Mesothelial cell of epicardium (in vitro differentiated cells): ENCODE measurements around the gene HNF4A.

DNA sequence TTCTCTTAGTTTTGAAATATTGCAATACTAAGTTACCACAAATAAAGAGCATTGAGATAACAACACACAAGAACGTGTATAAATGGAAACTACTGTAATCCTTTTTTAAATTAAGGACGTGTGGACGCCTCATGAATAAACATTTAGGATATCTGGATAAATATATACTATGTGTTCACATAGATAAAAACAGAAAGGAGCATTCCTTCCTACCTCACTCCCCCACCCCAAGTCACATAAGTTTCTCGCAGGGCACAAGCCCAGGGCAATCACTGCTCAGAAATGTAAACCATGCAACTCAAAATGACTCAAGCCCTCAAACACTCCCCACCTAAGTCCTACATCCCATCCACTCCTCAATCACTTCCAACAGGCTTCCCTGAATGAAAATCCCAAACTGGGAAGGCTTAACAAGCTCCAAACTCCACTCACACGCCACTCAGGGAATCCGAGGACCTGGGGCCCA lies 1.1 kb downstream of the ZHX3 start:
- PRO-cap: no peak

GRCh38 chr20:41453213-41454146 lies 86.9 kb upstream of the EMILIN3 start:
- PRO-cap: no peak

DNA sequence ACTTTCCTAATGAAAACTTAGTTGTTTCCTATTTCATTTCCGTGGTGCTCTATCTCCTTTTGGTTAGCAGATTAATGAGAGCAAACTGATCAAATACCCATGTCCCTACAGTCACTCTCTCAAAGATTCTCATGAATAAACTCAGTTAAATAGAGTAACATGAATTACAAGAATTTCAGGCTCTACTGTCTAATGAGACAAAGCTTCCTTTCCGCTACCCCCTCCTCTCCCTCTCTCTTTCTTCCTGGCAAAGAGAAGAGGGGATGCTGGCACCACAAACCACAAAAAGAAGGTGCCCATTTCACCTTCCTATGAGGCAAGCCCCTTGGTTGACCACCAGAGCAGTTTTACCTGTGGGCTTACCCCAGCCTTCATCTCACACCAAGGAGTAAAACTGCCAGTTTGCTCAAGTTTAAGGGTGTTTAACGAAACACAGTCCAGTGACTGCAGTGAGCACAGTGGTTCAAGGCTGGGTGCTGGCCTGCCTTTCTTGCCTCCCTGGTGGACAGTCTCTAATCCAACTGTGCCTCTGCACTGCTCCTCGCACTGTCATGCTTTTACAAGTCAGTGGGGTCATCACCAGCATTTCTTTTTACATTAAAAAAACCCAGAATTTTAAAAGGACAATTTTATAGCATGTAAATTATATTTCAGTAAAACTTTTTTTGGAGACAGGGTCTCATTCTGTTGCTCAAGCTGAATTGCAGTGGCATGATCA lies 16.0 kb downstream of the CHD6 start:
- PRO-cap: no peak

- PRO-cap: no peak
Observed at GRCh38 chr20:42749597-42749961, 440.1 kb downstream of the PTPRT start.

GRCh38 chr20:43456387-43456601 lies 1.4 kb upstream of the SRSF6 start:
- PRO-cap: no peak

GRCh38 chr20:43459553-43459980 lies 1.9 kb downstream of the SRSF6 start:
- PRO-cap: no peak

GRCh38 chr20:43559373-43559955 lies 637 bp downstream of the SGK2 start:
- PRO-cap: no peak

- PRO-cap: no peak
Observed at GRCh38 chr20:43680804-43681976, 14.3 kb downstream of the MYBL2 start.

- PRO-cap: no peak
Observed at GRCh38 chr20:43921386-43921907, 6.8 kb downstream of the TOX2 start.

GRCh38 chr20:43964059-43964681 lies 49.5 kb downstream of the TOX2 start:
- PRO-cap: no peak

GRCh38 chr20:44137031-44138052 lies 49.6 kb downstream of the JPH2 start:
- PRO-cap: bidirectional peak, plus-strand start at chr20:44137582, minus-strand start at chr20:44137312; unidirectional peak, plus-strand start at chr20:44137582

GRCh38 chr20:44210882-44211204 lies 272 bp upstream of the OSER1 start:
- PRO-cap: bidirectional peak, plus-strand start at chr20:44211095, minus-strand start at chr20:44210763

- PRO-cap: no peak
Observed at GRCh38 chr20:44354669-44355887, at the start of gene HNF4A. HNF4A (plus strand) TSS chr20:44355699.

DNA sequence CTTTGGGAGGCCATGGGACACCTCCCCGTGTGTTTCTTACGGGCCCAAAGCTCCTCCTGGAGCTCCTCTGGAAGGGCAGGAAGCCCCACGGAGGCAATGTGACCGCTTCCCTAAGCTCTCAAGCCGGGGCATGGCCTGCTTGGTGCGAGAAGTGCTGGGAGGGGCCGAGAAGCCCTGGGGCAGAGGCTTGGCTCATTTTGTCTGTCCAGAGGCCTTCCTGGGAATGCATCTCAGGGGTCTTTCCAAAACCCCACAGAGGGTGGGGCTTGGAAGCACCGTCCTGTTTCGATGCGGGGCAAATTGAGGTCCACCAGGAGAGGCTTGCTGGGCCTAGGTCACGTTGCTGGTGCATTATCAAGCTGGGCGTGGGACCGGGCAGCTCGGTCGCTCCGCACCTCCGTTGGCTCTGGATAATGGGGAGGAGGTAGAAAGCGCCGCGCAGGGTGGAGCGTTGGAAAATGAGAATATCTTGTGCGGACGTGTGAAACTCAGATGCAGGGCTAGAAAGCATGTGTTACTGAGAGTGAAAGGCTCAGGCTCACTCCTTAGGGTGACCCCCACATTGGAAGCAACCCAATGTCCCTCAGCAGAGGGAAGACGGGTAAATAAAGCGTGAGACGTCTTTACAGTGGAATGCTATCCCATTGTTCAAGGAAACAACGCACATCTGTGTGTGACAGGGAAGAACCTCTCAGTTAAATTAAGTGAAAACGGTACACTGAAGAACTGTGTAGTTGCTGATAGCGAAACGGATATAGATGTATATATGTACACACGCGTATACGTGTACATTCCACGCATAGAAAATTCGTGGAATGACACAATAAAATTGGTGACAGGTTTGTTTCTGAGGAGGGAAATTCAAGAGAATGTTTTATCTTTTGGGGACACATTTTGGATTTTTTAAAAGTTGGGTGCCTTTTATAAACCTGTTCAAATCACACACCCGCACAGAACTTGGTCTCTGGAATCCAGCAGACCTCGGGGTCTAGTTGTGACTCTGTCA lies 704 bp downstream of the HNF4A start:
- PRO-cap: no peak

GRCh38 chr20:44392989-44393571 lies 37.6 kb downstream of the HNF4A start:
- PRO-cap: no peak

DNA sequence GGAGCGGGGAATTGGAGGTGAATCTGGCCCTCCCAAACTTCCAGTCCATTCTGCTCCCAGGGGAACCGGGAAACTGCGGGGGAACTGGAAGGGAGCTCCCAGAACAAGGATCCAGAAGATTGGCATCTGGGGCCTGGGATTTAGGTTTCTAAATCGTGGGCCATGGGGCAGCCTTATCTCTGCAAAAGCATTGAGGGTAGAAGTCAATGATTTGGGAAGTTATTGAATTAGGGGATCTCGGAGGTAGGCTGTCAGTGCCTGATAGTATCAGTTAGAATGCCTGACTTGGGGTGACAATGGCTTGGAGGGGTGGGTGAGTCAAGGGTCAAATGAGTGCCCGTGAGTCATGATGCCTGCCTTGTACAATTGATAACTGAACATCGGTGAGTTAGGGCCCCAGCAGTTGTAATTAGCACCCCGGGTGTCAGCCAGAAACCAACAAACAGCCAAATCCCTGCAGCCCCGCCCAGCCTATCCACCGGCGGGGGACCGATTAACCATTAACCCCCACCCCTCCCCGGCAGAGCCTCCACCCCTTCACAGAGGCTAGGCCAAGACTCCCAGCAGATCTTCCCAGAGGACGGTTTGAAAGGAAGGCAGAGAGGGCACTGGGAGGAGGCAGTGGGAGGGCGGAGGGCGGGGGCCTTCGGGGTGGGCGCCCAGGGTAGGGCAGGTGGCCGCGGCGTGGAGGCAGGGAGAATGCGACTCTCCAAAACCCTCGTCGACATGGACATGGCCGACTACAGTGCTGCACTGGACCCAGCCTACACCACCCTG lies 45.4 kb downstream of the HNF4A start:
- PRO-cap: no peak

GRCh38 chr20:44410127-44410672 lies 54.7 kb downstream of the HNF4A start:
- PRO-cap: no peak

DNA sequence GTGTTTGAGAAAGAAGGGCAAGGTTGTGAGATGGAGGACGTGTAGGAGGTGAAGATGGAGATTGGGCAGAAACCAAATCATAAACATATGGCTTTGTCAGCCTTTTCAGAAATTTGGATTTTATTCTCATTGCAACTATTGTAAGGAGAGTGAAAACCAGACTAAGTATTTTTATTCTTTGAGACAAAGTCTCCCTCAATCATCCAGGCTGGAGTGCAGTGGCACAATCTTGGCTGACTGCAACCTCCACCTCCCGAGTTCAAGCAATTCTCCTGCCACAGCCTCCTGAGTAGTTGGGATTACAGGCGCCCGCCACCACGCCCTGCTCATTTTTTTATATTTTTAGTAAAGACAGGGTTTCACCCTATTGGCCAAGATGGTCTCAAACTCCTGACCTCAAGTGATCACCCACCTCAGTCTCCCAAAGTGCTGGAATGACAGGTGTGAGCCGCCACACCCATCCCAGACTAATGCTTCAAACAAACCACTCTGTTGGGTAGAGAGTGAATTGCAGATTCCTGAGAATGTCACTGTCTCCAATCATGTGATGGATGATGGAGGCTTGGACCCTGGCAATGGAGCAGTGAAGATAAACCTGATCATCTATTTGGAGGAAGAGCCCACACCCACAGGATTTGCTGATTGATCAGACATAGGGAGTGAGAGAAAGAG lies 50.7 kb upstream of the TTPAL start:
- PRO-cap: no peak

DNA sequence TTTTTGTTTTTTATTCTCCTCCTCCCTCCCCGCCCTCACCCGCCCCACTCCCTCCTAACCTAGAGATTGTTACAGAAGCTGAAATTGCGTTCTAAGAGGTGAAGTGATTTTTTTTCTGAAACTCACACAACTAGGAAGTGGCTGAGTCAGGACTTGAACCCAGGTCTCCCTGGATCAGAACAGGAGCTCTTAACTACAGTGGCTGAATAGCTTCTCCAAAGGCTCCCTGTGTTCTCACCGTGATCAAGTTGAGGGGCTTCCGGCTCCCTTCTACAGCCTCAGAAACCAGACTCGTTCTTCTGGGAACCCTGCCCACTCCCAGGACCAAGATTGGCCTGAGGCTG lies 44.7 kb upstream of the TTPAL start:
- PRO-cap: no peak

- PRO-cap: no peak
Observed at GRCh38 chr20:44436348-44437035, 39.2 kb upstream of the TTPAL start.